Iris pigment epithelial cell (primary cell): ENCODE measurements around a stretch of chr9.

DNA sequence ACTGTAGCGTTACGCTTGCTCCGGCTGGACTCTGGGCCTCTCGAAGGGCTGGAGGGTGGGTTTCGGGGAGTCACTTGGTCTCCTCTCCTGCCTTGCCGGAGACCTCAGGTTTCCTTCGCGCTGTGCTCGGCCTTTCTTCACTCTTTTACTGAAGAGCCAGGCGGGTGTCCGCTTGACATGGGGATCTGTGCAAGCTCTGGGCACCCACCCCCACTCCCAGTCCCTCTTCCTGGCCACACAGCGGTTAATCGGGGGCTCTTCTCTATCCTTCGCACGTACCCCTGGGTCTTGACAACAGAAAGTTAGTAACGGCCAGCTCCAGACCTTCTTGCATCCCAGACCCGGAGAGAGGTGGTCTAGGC is 1.7 kb downstream of the RORB start:
- RRBS, result 2% methylated on average over 6 of the region's 17 CpGs

GRCh38 chr9:74500419-74501036 is 3.4 kb downstream of the RORB start:
- RRBS, result no CpG with 5 or more reads among the region's 24 CpGs

DNA sequence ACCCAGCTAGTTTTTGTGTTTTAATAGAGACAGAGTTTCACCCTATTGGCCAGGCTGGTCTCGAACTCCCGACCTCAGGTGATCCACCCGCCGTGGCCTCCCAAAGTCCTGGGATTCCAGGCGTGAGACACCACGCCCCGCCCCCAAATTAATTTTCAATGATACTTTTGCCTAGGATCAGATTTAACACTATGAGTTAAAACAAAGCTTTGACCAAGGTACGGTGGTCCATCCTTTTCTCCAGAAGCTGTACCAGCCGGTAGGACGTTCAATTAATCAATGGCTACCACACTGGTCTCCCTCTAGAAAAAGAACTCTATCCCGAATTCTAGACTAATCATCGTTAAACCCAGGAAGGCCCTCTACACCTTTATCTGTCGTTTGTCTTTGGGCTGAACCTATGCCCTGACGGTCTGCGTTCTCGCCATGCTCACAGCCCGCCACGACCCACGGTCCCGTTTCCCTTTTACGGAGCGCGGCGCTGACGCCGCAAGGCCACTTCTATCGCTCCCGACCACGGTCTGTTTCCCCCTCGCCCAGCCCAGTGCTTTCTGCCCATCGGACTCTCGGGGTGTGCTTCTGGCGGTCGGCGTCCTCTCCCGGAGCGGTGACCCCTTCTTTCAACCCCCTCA is 1.1 kb downstream of the C9orf40 start:
- RRBS, result 3% methylated on average over 2 of the region's 37 CpGs

DNA sequence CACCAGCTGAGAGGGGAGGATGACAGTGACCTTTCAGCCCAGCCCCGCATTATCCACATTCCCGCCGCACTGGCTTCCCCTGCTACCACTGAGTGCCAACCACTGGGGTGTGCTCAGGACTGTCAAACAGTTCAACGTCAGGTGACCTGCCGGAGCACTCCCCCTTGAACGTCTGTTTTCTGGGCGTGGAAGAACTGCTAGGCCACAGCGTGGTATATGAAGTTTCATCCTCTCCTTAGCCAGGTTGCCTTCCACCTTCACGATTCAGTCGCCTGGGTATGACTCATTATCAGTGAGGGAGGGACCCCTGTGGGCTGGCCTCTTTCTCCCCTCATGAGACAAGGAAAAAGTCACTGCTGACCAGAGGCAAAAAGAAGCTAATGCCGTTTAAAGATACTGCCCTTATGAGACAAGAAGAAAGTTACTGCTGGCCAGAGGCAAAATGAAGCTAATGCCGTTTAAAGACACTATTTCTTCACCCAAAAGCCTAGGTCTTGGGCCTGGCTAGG is 4.7 kb downstream of the NMRK1 start:
- RRBS, result no CpG with 5 or more reads among the region's 12 CpGs

- RRBS, result no CpG with 5 or more reads among the region's 1 CpG
Observed at GRCh38 chr9:75455366-75455825, 367.1 kb downstream of the OSTF1 start.

DNA sequence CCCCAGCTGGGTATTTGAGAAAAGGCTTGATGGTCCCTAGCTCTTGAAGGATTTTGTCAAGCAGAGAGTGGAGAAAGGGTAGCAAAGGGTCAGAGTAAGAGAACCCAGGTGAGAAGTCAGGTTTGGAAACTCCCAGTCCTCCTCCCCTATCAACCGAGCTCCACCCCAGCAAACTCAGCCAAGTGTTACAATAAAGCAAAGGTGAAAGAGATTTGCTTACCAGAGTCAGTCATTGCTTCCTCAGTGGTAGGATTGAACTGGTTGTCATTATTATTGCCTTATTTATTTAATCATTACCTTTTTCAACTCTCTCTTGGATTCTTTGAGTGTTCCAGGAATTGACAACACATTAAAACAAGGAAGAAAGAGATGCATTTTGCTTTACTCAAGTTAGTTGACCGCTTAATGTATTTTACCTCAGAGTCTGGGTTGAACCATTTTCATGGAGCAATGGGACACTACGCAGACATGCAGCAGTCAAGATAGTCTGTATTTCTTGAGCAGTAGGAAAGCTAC is 80.4 kb downstream of the RFK start:
- RRBS, result no CpG with 5 or more reads among the region's 3 CpGs

DNA sequence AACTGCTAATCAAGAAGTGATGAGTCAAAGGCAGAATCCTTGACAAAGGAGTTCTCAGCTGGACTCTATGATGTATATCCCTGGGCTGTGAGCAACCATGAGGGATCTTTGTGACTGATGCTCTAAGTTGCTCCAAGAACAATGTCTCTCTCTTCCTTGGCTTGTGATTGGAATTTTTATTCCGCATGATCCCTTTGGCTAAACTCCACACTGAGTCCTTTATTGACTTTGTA is 20.8 kb downstream of the RFK start:
- RRBS, result no CpG with 5 or more reads among the region's 1 CpG

GRCh38 chr9:76385952-76386334 is 8.3 kb downstream of the RFK start:
- RRBS, result no CpG with 5 or more reads among the region's 1 CpG

DNA sequence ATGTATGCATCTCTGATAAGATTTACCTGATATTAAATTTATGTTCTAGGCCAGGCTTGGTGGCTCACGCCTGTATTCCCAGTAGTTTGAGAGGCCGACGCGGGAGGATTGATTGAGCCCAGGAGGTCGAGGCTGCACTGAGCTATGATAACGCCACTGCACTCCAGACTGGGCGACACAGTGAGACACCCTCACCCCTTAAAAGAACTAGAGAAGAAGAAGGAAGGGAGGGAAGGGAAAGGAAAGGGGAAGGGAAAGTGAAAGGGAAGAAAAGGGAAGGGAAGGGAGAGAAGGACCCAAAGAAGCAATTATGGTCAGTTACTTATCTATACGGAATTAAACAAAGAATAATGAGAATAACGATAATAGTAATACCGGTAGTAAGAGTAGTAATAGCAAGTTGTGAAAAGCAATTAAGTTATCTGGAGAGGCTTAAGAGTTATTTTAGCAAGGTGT is 1.2 kb upstream of the RFK start:
- RRBS, result no CpG with 5 or more reads among the region's 10 CpGs

- RRBS, result no CpG with 5 or more reads among the region's 2 CpGs
Observed at GRCh38 chr9:76460550-76460671, 1.4 kb downstream of the GCNT1 start.

DNA sequence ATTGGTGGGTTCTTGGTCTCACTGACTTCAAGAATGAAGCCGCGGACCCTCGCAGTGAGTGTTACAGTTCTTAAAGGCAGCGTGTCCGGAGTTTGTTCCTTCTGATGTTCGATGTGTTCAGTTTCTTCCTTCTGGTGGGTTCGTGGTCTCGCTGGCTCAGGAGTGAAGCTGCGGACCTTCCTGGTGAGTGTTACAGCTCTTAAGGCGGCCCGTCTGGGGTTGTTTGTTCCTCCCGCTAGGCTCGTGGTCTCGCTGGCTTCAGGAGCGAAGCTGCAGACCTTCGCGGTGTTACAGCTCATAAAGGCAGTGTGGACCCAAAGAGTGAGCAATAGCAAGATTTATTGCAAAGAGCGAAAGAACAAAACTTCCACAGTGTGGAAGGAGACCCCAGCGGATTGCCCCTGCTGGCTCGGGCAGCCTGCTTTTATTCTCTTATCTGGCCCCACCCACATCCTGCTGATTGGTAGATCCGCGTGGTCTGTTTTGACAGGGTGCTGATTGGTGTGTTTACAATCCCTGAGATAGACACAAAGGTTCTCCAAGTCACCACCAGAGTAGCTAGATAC is 64.0 kb downstream of the GCNT1 start:
- RRBS, result no CpG with 5 or more reads among the region's 22 CpGs

- RRBS, result no CpG with 5 or more reads among the region's 4 CpGs
Observed at GRCh38 chr9:76875792-76876480, 30.0 kb downstream of the PRUNE2 start.

- RRBS, result 75% methylated on average over 3 of the region's 5 CpGs
Observed at GRCh38 chr9:76897980-76898579, 7.8 kb downstream of the PRUNE2 start.

DNA sequence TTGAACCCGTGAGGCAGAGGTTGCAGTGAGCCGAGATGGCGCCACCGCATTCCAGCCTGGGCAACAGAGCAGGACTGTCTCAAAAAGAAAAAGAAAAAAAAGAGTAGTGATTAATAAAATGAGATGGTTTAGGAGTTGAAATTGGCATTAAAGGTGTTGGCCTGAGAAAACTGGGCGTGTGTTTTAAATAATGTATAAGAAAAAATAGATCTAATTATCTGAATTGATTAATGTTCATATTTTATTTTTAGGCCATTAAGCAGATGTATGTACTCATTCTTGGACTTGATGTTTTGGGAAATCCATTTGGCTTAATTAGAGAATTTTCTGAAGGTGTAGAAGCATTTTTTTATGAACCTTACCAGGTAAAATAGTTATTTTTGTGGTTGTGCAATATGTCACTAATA is 191.7 kb downstream of the VPS13A start:
- RRBS, result no CpG with 5 or more reads among the region's 5 CpGs

- RRBS, result no CpG with 5 or more reads among the region's 6 CpGs
Observed at GRCh38 chr9:77370156-77370904, 193.0 kb downstream of the VPS13A start.

- RRBS, result no CpG with 5 or more reads among the region's 7 CpGs
Observed at GRCh38 chr9:77751697-77752503, 103.8 kb upstream of the GNA14 start.

DNA sequence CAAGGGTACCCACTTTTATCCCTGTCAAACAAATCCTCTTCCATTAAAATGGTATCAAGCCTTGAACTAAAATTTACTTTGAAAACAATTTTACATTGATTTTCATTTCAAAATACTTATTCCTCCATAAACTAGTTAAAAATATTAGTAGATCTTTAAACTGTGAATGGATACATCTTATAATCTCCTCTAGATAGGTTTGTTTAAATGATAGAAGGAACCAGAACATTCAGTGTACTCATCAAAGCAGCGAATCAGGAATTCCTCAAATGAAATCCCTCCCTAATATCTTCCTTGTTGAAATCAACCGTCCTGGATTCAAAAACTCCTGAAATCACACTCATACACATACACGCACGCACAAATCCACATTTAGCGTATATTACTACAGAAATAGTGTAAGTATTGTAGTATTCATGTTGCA is 3.1 kb downstream of the GNAQ start:
- RRBS, result no CpG with 5 or more reads among the region's 5 CpGs

DNA sequence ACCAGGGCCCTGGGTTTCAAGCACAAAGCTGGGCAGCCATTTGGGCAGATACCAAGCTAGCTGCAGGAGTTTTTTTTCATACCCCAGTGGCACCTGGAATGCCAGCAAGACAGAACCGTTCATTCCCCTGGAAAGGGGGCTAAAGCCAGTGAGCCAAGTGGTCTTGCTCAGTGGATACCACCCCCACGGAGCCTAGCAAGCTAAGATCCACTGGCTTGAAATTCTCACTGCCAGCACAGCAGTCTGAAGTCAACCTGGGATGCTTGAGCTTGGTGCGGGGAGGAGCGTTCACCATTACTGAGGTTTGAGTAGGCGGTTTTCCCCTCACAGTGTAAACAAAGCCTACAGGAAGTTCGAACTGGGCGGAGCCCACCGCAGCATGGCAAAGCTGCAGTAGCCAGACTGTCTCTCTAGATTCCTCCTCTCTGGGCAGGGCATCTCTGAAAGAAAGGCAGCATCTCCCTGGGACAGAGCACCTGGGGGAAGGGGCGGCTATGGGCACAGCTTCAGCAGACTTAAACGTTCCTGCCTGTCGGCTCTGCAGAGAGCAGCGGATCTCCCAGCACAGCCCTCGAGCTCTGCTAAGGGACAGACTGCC is 34.8 kb upstream of the CEP78 start:
- RRBS, result no CpG with 5 or more reads among the region's 13 CpGs

DNA sequence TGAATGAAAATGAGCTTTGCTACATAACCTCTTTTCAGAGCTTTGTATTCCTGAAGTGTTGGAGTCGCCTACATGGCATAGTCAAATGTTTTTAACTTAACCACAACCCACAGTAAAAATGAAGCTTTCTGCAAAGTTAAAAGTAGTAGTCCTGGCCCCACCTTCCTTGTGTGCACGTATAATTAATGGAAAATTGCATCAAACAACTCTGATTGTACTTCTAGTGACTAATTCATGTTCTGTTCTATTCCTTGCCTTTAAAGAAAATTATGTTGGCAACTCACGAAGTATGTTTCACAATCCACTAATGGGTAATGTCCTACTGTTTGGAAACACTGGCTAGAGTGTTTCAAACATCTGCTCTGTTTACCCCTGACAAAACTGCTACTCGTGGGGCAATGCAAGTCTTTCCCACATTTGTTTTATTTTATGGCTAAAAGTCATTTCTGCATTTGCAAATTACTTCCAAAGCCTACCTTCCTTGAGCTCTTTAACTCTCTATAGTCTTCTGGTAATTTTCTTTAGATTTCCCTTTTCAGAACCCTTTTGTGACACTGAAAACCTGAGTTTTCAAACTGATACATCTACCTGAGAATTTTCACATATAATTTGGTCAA is 18.5 kb upstream of the PSAT1 start:
- RRBS, result no CpG with 5 or more reads among the region's 4 CpGs